Right cardiac atrium (tissue), 1 donor: ENCODE results near the gene C1orf159.

GRCh38 chr1:817661-818361 is 105.9 kb upstream of the SAMD11 start:
- PRO-cap: no peak

DNA sequence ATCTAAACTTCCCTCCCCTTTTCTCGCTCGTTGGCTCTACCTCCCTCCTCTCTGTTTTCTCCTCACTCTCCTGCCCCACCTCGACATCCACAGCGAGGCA is 97.1 kb upstream of the SAMD11 start:
- PRO-cap: no peak

DNA sequence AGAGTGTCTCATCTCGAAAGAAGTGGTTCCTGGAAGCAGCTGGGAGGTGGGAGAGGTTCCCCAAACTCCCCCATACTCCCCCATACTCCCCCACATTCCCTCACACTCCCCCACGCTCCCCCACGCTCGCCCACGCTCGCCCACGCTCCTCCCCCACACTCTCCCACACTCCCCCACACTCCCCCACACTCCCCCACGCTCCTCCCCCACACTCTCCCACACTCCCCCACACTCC is 48.0 kb upstream of the SAMD11 start:
- PRO-cap: no peak

DNA sequence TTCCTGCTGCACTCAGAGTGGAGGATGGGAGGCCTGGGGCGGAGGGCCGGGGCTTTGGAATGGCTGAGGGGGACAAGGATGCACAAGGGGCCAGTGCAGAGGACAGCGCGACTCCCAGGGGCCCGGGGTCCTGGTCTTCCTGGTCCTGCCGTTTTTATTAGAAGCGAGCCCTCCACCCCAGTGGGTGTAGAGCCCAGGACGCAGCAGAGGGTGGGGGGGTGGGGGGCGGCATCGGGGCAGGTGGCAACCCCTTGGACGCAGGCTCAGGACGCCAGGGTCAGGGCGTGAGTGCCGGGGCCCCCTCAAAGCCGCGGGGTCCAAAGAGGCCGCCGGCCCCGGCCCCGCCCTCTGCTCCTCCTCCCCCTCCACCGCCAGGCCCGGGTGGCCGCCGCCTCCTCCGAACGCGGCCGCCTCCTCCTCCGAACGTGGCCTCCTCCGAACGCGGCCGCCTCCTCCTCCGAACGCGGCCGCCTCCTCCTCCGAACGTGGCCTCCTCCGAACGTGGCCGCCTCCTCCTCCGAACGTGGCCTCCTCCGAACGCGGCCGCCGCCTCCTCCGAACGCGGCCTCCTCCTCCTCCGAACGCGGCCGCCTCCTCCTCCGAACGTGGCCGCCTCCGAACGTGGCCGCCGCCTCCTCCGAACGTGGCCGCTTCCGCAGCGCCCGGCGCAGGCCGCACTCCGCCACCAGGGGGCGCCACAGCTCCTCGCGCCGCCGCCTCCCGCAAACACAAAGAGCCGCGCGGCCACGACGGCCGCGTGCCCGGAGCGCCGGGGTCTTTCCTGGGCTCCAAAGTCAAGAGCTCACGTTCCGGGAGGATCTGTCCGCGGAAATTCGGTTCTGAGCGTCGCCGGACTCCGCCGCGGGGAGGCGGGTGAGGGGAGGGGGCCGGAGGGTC is 19.4 kb upstream of the SAMD11 start:
- PRO-cap: bidirectional peak, plus-strand start at position 725 of the sequence, minus-strand start at position 623 of the sequence

DNA sequence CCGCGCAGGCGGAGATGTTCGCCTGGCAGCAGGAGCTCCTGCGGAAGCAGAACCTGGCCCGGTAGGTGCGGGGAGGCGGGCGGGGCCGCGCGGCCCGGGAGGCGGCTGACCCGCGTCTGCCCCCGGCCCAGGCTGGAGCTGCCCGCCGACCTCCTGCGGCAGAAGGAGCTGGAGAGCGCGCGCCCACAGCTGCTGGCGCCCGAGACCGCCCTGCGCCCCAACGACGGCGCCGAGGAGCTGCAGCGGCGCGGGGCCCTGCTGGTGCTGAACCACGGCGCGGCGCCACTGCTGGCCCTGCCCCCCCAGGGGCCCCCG is 16.7 kb downstream of the NOC2L start:
- PRO-cap: no peak

DNA sequence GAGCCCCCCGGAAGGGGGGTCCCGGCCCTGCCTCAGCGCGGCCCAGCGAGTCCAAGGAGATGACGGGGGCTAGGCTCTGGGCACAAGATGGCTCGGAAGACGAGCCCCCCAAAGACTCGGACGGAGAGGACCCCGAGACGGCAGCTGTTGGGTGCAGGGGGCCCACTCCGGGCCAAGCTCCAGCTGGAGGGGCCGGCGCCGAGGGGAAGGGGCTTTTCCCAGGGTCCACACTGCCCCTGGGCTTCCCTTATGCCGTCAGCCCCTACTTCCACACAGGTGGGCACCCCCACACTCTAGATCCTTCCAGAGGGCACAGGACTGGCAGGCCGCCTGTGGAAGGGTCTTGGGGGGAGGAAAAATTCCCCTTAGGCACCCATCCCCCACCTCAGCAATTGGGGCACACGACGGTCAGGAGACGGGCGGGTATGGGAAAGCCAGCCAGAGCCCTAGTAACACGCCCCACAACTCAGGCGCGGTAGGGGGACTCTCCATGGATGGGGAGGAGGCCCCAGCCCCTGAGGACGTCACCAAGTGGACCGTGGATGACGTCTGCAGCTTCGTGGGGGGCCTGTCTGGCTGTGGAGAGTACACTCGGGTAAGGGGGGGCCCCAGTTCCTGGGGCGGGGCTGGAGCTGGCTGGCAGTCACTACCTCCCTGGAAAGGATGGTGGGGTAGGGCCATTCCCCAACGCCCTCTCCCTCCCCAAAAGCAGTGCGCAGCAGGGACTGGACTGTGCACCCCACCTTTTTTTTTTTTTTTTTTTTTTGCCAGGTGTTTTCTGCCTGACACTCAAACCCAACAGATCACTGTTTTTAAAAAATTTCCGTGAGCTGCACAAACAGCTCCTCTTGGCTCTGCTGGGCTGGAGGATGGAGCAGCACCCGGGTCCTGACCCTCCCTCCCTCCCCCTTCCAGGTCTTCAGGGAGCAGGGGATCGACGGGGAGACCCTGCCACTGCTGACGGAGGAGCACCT is 16.0 kb downstream of the NOC2L start:
- PRO-cap: no peak

DNA sequence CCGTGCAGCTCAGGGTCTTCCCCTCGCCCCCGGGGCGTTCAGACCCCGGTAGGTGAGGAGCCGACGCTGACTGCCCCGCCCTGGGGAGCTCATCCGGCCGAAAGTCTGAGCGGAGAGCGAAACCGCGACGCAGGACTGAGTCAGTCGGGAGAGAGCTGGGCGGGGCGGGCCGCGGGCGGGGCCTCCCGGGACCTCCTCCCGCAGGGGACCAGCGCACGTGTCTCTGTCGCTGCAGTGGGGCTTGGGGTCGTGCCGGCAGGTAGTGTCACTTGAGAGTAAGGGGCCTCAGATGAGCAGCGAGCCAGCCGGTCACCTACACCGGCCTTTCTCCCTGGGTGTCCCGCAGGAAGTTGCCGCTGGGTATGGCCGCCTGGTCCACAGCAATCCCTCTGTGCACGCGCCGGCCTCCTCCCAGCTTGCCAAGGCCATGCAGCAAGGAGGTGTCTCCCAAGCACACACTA is 620 bp downstream of the PLEKHN1 start:
- PRO-cap: unidirectional peak, minus-strand start at position 107 of the sequence

DNA sequence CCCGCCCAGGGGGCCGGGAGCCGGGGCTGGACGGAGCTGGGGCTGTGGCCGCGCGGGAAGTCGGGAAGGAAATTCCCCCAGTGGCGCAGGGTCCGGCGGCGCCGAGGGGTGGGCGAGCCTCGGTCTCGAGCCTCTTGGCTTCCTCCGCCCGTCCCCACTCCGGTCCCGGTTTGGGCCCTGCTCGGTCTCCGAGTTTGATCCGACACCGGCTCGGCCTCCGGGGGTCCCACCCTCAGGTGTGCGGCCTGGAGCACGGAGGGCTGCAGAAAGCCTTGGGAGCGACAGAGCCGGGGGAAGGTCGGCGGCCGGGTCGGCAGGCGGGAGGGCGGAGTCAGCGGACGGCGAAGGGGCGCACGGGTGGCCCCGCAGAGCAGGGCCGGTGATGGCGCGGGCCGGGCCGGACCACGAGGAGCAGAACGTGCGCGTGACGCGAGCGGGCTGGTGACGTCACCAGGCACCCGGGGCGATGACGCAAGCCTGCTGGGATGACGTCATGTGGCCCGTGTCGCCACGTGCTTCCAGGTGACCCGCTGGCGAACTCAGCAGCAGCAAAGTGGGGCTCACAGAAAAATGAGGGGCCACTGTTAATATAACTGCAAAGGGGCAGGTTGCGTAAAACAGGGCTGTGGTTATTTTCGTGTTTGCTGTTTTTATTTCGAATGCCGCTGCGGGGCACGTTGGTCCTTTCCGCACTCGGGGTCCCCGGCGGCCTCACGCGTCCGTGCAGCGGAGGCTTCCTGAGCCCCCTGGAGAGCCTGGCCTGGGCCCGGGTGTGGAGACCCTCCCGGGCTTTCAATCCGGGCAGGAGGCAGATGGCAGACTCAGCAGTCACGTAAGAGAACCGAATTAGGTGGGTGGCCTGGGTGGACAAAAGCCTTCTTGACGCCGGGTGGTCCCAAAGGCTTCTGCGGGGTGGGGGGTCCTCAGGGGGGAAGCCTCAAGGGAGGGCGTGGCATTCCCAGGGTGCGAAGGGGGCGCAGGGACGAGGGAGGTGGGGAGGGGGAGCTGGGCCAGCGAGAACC is 846 bp upstream of the HES4 start:
- PRO-cap: bidirectional peak, plus-strand start at position 80 of the sequence, minus-strand start outside the sequence; bidirectional peak, plus-strand start at position 400 of the sequence, minus-strand start at position 381 of the sequence

GRCh38 chr1:1061875-1062482 is 12.1 kb downstream of the RNF223 start:
- PRO-cap: no peak

- PRO-cap: no peak
These were observed 19.1 kb upstream of the RNF223 start for GRCh38 chr1:1092945-1093838.

DNA sequence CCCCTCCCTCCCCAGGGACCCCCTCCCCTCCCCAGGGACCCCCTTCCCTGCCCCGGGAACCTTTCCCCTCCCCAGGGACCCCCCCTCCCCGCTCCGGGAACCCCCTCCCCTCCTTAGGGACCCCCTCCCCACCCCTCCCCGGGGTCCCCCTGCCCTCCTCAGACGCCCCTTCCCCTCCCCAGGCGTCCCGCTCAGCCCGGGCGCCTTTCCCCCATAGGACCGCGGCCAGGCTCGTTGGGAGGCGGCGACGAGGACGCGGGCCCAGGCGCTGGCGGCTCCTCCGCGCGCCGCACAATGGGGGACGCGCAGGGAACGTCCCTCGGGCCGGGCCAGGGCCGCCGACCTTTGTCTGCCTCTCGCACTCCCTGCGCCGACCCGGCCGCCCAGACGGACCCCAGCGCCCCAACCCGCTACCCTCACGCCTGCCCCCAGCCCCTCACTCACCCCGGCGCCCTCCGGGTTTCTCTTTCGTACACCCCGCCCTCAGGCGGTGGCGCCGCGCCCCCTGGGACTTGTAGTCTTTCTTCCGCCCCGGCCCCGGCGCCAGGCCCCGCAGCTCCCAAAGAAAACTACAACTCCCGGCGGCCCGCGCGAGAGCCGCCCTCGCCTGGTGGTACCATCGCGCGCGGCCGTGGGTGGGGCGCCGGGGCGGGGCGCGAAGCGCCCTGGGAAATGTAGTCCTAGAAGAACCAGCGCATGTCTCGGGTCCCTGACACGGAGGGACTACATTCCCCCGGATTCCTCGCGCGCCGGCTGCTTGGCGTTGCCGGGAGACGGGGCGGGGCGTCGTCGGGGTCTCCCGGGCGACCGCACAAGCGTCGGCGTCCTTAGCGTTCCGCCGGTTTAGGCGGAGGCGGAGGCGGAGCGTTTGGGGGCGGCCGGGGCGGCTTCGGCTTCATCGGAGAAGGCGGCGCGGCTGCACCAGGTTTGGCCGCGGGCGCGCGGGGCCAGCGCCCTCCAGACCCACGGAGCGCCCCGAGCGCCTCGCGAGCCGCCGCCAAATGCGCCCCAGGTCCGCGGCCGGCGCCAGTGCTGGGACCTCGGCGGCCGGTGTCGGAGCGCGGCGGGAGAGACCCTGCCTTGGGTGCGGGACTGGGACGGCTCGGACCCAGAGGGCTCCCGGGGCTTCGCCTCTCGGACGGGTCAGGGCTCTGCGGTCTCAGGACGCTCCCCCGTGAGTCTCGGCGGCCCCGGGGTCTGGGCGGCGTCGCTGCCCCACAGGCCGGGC is at the start of gene C1orf159:
TSS of gene C1orf159 (minus strand) at position 474 of the 1,228 bp plus-strand sequence.
- PRO-cap: unidirectional peak, minus-strand start at position 492 of the sequence

DNA sequence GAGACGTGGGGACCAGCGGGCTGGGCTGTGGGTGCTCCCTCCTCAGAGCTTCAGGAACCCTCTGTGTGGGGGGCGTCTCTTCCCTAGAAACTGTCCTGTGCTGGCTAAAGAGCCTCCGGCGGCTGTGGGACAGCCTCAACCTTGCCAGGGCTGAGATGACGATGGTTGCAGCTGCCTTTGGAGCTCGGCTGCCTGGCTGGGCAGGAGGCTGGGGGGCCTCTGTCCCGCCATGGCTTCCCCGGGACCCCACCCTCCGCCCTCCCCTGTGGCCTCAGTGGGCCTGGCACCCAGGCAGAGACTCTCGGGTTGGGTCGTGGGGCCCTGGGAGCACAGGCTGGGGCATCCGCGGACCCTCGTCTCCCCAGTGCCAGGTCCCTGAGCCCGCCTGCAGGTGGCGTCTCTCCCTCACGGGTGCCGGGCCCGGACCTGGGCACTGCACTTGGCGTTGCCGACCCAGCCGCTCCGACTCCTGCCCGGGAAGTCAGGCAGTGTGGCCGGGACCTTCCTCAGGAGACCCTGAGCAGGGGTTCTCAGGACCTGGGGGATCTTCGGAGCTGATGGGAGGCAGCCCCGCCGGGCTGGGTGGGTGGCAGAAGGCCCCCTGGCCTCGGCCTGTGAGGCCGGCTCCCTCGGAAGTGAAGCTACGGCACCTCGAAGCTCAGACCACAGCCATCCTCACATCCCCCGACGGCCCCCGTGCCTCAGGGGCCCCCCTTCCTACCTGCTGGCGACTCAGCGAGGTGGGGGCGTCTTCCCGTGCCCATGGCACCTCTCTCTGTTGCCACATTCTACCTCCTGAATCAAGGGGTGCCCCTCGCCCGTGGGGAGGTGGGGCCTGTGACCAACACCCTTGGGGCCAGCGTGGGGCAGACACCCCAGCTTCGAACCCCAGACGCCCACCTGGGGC is 6.2 kb upstream of the C1orf159 start:
- PRO-cap: no peak

GRCh38 chr1:1132344-1133354 is 16.8 kb upstream of the C1orf159 start:
- PRO-cap: no peak

- PRO-cap: no peak
These were observed 5.7 kb downstream of the UBE2J2 start for GRCh38 chr1:1267640-1268600.

DNA sequence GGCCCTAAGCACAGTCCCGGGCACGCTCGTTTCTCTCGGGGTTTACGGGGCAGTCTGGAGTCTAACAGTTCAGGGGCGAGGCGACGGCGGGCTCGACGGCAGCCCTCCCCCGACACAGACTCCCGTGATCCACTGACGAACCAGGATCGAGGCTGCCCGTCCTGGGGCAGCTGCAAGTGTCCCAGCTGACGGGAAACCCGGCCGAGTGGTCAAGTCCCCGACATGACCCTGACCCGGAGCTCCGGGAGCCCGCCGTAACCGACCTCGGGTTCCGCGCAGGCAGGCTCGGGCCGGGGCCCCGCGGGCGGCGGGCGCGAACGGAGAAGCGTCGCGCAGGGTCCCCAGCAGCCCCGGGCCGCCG is 438 bp downstream of the UBE2J2 start:
- PRO-cap: no peak

- PRO-cap: no peak
These were observed 2.9 kb downstream of the PUSL1 start for GRCh38 chr1:1311185-1311715.

GRCh38 chr1:1337831-1338240 is 6.8 kb downstream of the TAS1R3 start:
- PRO-cap: no peak

- PRO-cap: no peak
These were observed 2.5 kb downstream of the DVL1 start for GRCh38 chr1:1346624-1347134.

DNA sequence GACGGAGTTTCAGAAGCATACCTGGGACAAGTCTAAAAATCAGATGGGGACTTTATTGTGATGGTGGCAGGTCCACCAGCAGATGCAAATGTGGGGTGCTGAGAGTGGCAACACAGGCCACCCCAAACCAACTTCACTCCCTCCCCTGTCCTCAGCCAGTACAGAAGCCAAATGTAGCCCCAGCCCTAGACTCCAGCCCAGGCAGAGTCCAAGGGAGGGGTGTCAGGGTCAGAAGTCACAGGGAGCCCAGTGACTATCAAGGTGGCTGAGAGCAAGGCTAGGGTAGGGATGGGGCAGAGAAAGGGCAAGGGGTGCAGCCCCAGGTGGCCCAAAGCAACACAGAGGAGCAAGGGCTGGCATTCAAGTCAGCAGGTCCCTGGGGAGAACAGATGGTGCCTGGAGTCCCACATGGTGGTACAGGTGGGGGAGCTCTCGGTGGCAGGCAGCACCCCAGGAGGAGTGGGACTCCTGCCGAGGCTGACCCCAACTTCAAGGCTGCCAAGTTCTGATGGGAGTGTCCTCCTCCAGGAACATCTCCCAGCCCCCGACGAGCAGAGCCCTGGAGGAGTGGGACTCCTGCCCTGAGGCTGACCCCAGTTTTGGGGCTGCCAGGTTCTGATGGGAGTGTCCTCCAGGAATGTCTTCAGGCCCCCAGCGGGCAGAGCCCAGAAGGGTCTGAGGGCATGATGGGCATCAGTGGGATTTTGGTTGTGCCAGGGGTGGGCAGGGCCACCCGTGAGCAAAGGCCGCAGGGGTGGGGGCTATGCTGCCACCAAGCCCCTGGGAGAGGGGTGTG is 3.6 kb upstream of the DVL1 start:
- PRO-cap: no peak

- PRO-cap: unidirectional peak, plus-strand start at chr1:1374836
These were observed 638 bp downstream of the AURKAIP1 start for GRCh38 chr1:1374112-1375025.